ENCODE results near the genes TUBA1A, FMNL3, AQP5 and ASIC1.

- RRBS, result 1% methylated on average over 12 of the region's 28 CpGs
These were observed 1.1 kb downstream of the TUBA1B start for GRCh38 chr12:49130027-49130560.

GRCh38 chr12:49131903-49132574 is 844 bp upstream of the TUBA1B start:
- RRBS, result no CpG with 5 or more reads among the region's 8 CpGs

DNA sequence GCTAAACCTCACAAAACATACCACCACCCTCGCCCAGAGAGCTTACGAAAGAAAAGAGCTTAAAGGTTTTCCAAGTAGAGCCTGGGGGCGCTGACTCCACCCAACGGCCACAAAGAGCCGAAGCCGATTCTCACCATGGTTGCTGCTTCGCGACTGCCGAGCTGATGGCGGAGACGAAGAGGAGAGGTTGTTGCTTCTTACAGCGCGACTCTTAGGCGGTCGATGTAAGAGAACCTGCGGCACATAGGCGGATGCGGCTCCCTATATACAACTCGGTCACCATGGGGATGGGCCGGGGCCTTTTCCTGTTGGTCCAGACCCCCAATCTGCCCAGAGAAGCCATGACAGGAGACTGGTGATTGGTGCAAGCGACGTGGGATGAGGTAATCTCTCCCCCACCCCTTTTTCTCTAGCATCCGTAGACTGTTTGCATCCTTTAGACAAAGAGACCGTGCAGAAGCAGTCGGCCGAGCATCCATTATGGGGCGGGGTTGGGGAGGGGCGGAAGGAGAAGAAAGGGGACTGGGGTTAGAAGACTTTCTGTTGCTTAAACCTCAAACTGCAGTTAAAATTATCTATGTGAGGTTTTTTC is at the start of gene TUBA1A:
Gene TUBA1A, minus strand, starts transcription at position 238 of the 592 bp plus-strand sequence.
- RRBS, result no CpG with 5 or more reads among the region's 28 CpGs

DNA sequence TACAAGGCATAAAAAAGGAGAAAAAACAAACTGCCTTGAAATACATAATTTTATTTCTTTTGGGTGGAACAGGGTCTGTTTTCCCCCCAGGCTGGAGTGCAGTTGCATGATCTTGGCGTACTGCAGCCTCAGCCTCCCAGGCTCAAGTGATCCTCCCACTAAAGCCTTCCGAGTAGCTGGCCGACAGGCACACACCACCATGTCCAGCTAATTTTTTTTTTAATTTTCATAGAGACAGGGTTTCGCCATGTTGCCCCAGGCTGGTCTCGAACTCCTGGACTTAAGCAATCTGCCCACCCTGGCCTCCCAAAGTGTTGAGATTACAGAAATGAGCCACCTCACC is 4.2 kb upstream of the TUBA1C start:
- RRBS, result no CpG with 5 or more reads among the region's 5 CpGs

DNA sequence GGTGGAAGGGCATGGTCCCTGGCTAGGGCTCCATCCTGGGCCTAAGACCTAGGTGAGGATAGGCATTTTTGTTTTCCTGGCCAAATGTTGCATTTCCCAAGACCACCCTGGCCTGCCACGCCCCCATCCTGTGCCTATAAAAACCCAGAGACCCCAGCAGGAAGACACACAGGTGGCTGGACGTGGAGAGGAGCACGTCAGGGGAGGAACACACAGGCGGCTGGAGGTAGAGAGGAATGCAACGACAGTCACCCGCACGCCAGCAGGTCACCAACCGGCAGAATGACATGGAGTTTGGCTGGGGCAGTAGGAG is 62.9 kb upstream of the KCNH3 start:
- RRBS, result no CpG with 5 or more reads among the region's 8 CpGs

DNA sequence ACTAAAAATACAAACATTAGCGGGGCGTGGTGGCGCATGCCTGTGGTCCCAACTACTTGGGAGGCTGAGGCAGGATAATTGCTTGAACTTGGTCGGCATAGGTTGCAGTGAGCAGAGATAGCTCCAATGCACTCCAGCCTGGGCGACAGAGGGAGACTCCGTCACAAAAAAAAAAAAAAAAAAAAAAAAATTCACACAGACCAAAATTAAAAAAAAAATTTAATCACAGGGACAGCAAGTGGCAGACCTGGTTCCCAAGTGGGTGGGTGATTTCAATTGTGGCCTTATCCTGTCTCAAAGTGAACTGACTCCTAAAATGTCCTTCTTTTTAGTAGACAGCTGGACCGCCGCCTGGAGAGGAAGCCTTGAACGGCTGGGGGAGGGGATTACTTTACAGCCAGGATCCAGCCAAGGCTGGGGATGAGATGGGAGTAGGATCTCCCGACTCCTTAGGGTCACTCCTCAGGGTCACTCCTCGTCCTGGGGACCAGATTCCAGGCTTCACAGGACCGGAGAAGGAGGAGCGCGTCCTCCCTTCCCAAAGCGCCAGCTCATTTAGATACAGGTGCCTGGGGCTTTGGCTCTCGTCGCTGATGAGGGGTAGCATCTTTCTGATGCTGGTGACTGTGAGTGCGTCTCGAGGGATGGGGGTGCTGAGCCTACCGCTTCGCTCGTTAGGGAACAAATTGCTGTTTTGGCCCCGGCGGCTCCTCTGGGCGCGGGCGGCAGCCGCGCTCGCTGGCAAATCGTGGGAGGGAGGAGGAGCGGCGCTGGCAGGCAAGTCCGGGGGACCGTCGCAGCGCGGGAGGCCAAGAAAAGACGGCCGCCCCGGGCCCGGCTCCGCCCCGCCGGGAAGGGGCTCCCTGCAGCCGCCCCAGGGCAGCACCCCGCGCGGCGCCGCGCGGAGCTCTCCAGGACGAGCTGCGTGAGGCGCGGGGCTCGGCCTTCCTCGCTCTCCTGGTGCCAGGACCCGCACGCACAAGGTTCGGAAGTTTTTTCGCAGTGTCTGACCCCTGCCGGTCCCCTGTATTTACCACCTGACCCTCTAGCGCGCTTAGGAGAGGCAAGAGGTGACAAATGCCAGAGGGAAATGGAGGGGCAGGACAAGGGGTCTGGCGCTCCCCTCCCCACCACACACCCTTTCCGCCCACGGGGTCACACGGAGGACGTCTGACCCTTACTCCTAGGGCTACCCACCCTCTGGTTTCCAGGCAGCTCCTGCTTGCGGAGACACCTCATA is 1.2 kb upstream of the KCNH3 start:
- RRBS, result 2% methylated on average over 17 of the region's 72 CpGs

DNA sequence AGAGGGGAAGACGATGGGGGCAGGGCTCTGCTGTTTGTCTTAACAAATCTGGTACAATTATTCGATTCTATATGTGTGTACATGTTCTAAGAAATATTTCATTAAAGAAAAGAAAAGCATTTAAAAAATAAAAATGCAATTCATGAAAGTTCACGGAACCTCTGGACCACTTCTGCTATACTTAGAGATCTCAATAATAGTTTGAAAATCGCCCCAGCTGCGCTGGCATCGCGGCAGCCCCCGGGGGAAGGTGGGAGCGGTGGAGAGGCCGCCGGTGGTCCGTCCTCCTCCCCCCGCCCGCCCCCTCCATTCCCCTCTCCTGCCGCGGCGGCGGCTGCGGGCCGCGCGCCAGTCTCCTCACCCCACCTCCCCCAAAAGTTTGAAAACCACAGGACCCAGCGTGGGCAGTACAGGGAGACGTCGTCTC is 1.4 kb upstream of the PRPF40B start:
- RRBS, result no CpG with 5 or more reads among the region's 25 CpGs

DNA sequence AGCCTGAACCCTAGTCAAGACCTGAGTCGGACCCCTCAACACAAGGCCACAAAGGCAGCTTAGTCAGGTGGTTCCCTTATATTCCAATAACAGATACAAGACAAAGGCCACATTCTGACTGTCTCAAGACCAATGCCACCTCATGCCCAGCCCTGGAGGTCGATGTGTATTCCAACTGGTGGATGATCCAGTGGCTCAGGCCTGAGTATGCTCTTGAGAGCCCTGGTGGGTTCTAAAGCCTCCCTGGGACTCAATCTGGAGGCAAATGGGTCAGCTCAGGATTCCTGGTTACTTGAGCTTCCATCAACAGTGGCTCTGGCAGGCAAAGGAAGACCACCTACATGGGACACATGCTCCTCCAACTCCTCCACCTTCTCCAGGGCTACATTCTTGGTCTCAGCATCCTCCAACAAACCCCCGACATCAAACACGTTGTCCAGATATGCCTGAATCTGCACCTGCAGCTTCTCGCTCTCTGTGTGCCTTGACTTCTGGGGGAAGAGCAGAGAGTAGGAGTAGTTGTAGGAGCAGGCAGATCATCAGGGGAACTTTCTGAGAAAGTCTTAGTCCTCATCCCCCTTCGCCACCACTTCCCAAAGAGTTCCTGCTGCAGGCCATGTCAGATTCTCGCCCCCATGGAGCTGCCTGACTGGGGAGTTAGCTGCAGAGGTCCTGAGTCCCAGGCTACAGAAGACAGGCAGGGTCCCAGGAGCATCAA is 30.2 kb downstream of the PRPF40B start:
- RRBS, result no CpG with 5 or more reads among the region's 7 CpGs

GRCh38 chr12:49707173-49707676 is at the start of gene FMNL3:
Gene FMNL3, minus strand, starts transcription at chr12:49707405.
- RRBS, result under 1% methylated on average over 60 of the region's 73 CpGs

- RRBS, result 1% methylated on average over 12 of the region's 19 CpGs
These were observed 426 bp upstream of the FMNL3 start for GRCh38 chr12:49707677-49707985.

- RRBS, result no CpG with 5 or more reads among the region's 6 CpGs
These were observed 22.8 kb downstream of the TMBIM6 start for GRCh38 chr12:49764005-49764775.

- RRBS, result no CpG with 5 or more reads among the region's 4 CpGs
These were observed 23.6 kb downstream of the TMBIM6 start for GRCh38 chr12:49764776-49765458.

GRCh38 chr12:49803688-49804129 is 24.5 kb downstream of the NCKAP5L start:
- RRBS, result no CpG with 5 or more reads among the region's 9 CpGs

DNA sequence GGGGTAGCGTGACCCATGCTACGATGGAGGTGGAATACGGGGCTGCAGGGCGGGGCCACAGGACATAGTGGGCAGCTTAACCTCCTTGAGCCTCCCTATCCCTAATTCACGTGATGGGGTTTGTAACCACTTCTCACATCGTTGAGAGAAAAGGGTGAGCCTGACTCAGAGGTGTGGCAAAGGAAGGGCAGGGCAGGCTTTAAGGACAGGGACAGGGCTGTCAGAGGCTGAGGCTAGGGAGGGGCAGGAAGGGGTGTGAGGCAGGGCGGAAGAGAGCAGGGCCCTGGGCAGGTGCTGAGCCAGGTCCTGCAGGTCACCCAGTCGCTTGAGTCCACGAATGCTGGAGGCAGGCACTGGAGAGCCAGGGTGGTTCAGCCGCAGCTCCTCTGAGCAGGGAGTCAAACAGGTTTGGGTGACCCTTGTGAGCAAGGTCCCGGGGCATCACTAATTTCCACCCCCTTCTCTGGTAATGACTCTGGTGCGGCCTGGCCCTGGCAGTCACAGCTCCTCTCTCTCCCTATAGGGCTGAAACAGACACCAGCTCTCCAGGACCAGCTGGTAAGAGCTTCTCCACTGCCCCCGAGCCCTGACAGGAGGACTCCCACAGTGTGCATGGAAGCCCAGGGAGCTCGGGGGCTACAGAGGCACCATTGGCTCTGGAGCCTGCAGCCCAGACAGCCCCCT is 7.5 kb upstream of the AQP2 start:
- RRBS, result no CpG with 5 or more reads among the region's 14 CpGs

- RRBS, result 98% methylated on average over 19 of the region's 120 CpGs
These were observed at the start of gene AQP5 for GRCh38 chr12:49961405-49962420. Gene AQP5, plus strand, starts transcription at chr12:49961872.

DNA sequence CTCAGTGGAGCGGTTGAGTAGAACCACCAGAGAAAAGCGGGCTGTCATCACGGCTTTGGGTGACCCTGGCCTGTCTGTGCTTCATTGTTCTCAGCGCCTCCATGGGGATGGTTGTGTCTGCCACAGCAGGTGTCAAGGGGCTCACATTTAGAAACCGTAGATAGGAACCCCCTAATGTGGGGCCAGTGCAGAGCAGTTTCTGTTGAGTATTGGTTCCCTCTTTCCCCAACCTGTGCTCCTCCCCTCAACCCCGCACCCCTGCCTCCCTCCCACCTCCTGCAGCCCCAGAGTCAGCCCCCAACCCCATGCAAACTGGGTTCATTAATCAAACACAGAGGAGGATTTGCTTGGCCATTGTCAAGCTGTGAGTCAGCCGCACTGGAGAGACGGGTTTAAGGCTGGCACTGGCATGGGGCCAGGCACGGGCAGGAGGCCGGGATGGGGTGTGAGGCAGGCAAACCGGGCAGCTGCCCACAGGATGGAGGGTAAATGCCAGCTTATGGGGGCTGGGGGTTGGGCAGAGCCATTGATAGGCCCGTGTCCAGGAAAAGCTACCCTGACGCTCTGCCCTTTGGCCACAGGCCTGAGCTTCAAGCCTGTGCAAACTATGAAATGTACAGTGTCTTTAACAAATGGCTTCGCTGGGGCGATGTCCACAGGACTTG is 1.2 kb downstream of the AQP5 start:
- RRBS, result no CpG with 5 or more reads among the region's 15 CpGs

DNA sequence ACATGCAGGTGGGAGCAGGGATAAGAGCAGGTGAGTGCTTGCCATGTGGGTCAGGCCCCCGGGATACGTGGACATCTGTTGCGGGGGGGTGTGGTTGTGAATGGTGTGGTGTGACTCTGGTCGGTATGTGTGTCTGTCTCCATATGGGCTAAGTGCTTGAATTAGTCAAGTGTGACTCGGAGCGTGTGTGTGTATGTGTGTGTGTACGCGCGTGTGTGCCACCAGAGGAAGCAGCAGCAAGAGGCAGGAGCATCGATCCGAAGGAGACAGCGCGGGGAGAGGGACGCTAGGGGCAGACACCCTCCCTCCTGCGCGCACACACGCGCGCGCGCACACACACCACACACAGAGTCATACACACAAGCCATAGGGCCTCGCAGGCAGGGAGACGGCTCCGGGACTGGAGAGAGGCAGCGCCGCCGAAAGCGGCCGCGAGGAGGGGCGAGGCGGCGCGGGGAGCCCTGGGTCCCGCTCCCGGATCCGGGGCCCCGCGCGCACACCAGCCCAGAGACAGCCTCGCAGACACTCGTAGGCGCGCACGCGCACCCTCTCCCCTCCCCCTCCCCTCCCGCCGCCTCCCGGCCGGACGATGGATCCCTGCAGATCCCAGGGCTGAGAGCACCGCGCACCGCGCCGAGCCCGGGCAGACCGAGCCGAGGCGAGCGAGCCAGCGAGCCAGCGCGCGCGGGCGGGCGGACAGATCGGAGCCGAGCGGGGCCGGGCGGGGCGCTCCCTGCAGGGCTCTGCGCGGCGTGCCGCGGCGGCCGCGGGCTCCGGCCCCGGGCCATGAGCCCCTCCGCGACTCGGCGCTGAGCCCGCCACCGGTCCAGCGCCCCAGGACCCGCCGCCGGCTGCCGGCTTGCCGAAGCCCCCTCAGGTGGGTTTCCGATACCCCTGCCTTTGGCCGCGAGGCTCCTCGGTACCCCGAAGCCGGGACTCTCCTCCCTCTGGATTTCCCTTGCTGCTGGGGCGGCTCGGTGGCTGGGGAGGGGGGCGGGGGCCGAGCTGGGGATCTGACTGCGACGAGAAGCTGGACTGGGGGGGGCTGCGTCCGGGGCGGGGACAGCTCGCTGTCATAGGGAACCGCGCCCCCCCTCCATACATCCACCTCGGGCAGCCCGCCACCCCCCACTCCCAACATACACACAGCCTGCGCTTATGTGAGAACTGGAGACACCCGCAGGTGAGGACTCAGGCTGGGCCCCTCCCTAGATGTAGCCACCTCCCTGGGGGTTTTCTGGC is at the start of gene ASIC1:
Gene ASIC1, plus strand, starts transcription at position 557 of the 1,242 bp plus-strand sequence.
- RRBS, result 1% methylated on average over 64 of the region's 118 CpGs

GRCh38 chr12:50080941-50081576 is 4.1 kb upstream of the SMARCD1 start:
- RRBS, result no CpG with 5 or more reads among the region's 40 CpGs

GRCh38 chr12:50087805-50088797 is 3.0 kb downstream of the SMARCD1 start:
- RRBS, result no CpG with 5 or more reads among the region's 6 CpGs

GRCh38 chr12:50098563-50098945 is 5.3 kb upstream of the GPD1 start:
- RRBS, result no CpG with 5 or more reads among the region's 5 CpGs